Measurements from ENCODE around the genes TNIP1, CCDC69 and SAP30L.

DNA sequence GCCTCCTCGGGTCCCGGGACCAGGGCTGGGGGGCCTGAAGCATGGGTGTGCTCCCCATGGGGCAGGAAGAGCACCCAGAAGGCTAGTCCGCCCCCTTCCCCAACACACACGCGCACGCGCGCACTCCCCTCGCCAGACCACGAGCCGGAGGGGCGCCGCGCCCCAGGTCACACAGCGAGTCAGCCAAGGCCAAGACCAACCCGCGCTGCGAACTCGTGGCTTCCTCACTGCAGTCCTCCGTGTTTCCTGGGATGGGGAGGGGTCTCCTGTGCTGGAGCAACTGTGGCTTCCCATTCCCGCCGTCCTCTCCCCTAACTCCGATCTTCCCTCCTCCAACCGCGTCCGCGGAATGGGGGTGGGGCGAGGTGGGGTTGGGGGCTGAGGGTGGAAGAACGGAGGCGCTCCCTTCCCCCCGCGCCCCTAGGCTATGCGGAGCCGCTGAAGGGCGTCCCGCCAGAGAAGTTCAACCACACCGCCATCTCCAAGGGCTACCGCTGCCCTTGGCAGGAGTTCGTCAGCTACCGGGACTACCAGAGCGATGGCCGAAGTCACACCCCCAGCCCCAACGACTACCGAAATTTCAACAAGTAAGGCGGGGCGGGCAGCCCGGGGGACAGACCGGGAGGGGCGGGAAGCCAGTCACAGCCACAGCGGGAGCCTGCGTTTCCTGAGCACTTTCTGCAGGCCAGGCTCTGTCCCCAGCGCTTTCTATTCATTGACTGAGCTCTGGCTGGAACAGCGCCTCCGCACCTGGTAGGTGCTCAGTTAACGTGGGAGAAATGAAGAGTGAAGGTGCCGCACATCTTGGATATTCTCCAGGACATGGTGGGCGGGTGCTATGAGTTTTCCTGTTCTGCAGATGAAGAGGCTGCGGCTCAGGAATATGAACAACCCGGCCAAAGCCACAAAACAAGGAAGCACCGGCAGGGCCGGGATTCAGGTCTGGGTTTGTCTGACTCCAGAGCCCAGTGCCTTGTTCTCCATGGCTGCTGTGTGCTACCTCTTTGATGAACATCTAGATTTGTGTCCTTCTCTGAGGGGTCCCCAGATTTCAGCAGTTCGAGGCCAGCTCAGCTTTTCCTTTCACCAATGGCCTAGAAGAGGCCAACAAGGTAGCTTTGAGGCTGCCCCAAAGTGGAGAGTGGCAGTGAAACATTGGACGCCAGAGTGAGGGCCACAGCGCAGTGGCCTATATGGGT, 11.3 kb downstream of the MYOZ3 start:
- PRO-cap: no peak

GRCh38 chr5:150693202-150693527, 7.7 kb downstream of the RBM22 start:
- PRO-cap: no peak

- PRO-cap: no peak
These were observed 1.5 kb downstream of the SMIM3 start for GRCh38 chr5:150779850-150780719.

DNA sequence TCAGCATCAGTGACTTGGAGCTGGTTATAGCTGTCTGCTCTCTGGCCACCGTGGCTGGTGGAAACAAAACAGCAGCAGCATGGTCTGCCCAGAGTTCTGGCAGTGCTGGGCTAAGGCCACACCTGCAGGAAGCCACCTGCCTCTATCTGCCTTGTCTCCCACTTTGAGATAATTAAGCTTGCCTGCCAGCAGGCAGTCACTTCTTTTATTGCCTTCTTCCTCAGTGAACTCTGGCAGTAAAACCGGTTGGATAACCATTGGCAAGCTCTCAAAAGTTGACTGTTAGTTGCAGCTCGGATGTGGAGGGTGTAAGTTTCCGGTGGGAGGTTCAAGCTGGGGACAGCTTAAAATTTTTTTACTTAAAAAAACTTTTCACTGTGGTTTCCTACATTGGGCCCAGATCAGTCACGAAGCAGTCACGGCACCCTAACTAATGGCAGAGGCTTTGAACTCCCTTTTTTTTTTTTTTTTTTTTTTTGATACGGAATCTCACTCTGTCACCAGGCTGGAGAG, 5.0 kb downstream of the SMIM3 start:
- PRO-cap: bidirectional peak, plus-strand start at position 388 of the sequence, minus-strand start at position 281 of the sequence

- PRO-cap: no peak
These were observed 14.1 kb downstream of the IRGM start for GRCh38 chr5:150860359-150860932.

DNA sequence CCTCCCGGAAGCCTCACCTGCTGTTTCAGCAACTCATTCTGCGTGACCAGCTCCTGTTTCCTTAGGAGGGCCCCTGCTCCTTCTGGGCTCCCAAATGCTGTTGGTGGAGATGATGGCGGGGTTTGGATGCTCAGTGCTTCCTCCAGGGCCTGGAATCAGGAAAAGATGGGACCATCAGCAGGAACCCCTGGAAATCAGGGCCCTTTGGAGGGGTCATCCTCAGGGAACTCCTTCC, 16.3 kb downstream of the GPX3 start:
- PRO-cap: no peak

DNA sequence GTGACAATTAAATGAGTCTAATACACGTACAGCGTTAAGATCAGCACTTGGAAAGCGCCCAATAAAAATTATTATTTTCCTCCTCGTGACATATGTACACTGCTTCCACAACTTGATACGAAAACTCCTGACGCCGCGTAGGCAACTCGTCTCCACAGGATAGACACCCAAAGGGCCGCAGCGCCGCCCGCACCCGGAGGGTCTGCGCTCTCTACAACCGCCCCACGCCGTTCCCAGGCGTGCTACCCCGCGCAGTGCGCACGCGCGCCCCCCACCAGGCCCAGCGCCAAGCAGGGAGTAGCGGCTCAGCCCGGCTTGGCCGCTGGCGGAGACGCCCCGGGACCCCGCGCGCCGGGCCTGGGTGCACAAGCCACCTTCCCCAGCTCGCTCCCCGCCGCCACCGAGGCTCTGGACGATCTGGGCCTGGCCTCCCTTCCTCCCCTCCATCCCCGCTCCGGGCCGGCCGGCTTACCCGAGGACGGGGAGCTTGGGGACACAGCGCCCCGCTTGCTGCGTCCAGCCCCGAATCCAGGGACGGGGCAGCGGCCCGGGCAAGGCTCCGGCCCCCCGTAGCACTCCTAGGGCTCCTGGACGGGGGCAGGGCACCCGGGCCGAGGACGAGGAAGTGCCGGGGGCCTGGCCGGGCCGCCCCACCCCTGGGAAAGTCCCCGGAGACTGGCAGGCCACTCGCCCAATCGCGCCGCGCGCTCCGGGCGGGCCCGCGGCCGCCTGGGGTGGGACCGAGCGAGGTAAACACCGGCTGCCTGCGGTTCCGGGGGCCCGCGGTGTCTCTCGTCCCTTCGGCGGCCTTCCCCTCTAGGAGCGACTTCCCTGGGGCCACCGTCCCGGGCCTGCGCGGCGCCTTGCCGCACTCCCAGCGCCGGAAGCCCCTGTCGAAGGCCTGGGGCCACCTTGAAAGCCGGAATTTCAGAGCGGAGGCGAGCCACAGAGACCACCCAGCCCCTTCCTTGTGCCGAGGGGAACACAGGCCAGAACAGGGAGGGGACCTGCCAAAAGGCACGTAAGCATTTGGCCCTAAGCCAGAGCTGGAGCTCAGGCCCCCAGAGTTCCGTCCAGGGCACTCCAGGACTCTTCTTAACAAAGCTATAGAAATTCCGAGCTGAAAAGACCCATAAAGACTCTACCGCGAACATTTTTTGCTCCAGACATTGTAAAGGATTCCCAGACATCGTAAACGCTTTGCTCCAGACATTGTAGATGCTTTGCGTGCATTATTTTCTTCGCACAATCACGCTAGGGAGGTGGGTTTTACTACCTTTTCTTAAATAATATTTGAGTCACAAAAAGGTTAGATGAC, at the start of gene TNIP1:
Gene TNIP1, minus strand, starts transcription at position 627 of the 1,318 bp plus-strand sequence.
- PRO-cap: bidirectional peak, plus-strand start at position 308 of the sequence, minus-strand start at position 235 of the sequence; bidirectional peak, plus-strand start at position 756 of the sequence, minus-strand start at position 627 of the sequence

DNA sequence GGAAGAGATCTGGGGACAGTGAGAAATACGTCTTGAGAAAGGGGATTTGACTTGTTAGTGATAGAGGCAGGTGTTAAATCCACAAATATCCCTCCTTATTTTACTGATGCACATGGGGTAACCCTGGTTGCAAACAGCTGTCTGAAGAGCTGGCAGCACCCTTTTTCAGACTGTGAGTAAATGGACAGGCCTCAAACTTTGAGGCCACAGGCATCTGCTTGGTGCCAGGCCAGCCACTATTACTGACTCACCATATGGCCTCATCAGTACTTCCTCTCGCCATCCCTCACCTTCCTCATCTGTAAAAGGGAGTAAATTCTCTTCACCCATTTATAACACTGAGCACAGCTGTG, 11.9 kb upstream of the TNIP1 start:
- PRO-cap: no peak

GRCh38 chr5:151093070-151093869, 12.4 kb upstream of the TNIP1 start:
- PRO-cap: no peak

GRCh38 chr5:151156034-151156893, 1.3 kb downstream of the ANXA6 start:
- PRO-cap: no peak

- PRO-cap: no peak
These were observed 10.0 kb downstream of the CCDC69 start for GRCh38 chr5:151213633-151214596.

GRCh38 chr5:151217553-151218030, 6.3 kb downstream of the CCDC69 start:
- PRO-cap: no peak

GRCh38 chr5:151222914-151223587, 841 bp downstream of the CCDC69 start:
- PRO-cap: no peak

- PRO-cap: unidirectional peak, minus-strand start at chr5:151224086
These were observed at the start of gene CCDC69 for GRCh38 chr5:151223588-151224385. Gene CCDC69 (minus strand): TSS chr5:151224092.

DNA sequence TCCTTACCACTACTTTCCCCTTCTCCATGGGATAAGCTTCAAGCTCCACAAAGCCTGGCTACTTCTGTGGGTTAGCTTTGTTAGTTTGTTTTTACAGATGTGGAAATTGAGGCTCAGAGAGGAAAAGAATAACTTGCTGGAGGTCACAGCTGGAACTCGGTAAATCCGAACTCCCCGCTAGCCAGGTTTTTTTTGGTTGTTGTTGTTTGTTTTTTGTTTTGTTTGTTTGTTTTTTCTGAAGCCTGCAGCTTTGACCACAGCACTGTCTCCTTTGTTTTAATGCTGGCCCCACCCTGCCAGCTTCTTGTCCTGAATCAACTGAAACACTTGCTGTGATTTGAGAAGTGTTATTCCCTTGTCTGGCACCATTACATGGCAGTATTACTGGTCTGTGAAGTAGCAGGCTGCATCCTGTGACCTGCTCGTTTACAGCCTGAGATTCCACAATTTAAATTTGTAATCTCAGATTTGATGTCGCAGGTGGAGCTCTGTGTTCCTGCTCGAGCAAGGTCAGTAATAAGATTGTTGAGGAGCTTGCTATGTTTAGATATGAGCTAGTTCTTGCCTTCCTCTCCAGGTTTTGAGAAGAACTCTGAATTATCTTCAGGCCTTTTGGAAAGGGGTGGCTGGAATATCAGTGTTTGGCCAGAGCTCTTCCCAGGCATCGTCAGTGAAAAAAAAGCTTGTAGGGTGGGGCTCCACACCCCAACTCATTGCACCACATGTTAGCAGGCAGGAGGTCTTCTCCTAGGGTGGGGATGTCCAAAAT, 1.5 kb upstream of the SLC36A2 start:
- PRO-cap: no peak

GRCh38 chr5:151676298-151677233, 10.1 kb downstream of the SPARC start:
- PRO-cap: no peak

- PRO-cap: no peak
These were observed 3.8 kb downstream of the SPARC start for GRCh38 chr5:151682852-151683394.

GRCh38 chr5:151772938-151773213, 1.1 kb downstream of the G3BP1 start:
- PRO-cap: no peak

DNA sequence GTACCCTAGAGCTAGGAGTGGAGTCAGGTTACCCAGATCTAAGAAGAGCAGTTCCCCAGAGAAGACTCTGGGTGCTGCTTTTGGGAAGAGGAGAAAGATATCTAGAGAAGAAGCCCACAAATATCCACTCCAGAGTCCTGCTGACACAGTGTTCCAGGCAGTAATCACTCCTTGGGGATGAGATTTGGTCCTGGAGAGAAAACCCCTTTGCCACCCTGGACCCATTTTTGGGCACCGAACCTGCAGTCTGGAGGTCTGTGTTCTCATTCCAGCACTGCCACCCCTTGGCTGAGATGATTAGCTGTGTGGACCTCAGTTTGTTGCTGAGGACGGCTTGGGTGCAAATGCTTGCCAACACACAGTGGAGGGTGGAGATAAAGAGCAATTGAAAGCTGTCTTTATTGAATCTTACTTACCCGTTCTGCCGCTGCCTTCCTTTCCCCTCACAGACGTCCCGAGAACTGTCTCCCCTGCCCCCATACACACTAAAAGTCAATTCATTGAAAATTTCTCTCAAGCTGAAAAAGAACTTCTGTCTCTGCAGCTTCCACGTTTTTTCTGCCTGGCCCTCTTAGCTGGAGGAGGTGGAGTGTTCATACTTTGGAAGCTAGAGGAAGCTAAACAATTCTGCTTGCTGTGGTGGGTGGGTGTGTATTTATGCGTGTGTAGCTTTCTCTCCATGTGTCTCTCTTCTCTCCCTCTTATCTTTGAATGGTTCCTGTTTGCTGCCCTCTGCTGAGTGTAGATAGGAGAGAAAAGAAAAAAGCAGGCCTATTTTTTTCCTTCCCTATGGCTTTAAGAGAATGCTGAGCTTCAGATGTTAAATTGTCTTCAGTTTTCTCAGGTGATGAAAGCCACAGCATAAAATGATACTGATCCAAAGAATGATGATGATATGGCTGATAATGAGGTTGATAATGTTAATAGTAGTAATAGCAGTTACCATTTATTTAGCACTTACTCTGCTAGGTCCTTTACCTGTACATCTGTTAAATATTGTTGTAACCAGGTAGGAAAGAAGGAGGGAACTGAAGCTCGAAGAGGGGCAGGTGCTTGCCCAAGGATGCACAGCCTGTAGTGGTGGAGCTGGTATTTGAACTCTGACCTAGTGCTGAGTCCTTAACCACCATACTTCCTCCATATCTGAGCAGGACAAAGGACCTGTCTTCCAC, 6.7 kb downstream of the GALNT10 start:
- PRO-cap: no peak

DNA sequence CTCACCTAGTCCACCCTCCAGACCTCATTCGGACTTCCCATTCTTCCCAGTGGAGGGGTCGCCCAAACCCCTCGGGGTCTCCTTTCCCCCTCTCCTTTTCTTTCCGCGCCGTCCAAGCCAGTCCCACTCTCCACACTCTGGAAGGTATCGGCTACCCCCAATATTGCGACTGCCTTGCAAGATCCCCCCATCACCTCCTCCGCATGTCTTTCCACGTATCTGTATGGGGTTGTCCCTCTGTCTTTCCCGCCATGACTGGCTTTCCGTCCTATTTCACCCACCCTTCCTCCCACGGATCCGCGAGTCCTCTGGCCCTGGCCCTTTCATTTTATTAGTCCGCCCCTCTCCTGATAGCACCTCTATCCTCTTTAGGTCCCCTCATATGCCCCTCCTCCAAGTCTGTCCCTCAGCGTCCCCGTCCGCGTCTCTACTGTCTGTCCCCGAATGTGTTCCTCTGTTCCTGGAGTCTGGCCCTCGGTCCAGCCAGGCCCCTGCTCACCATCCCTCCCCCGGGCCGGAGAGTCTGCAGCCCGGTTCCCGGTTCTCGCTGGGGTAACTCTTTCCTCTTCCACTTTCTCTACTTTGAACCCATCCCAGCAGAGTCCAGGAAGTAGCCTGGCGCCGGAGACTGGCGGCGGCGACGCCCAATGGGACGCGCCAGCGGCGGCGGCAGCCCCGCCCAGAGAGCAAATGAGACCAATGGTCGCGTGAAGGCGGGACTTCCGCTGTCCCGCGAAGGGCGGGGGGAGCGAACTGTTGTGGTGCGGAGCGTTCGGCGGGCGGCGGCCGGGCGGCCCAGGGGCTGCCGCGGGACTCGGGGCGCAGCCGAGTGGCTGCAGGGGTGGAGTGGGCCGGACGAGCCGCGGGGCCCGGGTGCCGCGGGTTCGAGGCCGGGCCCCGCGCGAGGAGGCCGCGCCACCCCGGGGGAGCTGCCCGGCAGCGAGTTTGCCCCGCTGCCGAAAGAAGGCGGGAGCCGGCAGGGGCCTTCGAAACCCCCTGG, at the start of gene SAP30L:
Gene SAP30L, plus strand, starts transcription at position 759 of the 1,000 bp plus-strand sequence.
- PRO-cap: bidirectional peak, plus-strand start at position 759 of the sequence, minus-strand start at position 584 of the sequence